GM23248 (cell line): ENCODE results near the gene PER1.

DNA sequence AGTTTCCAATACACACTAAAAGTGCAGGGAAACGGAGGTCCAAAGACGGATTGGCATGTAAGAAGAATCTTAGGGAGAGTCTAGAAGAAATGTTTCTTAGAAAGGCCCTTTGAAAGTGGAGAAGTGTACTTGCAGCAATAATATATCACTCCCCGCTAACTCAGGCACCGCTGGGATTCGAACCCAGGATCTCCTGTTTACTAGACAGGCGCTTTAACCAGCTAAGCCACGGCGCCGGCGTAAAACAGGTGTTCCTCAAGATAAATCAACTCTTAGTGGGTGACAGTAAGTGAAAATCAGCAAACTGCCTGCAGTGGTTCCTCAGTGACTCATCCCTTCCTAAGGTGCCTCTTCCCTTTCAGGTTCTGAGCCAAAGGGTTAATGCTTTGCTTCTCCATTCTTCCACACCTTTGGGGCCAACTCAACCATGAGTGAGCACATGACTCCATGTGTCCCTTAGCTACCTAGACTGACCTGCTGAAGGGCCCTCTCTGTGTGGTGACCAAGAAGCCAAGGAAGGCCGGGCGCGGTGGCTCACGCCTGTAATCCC, 12.8 kb downstream of the PER1 start:
- RAMPAGE, long total RNA, result no peak

- RAMPAGE, long total RNA, result no peak
Measured at GRCh38 chr17:8140327-8140762, 11.9 kb downstream of the PER1 start.

DNA sequence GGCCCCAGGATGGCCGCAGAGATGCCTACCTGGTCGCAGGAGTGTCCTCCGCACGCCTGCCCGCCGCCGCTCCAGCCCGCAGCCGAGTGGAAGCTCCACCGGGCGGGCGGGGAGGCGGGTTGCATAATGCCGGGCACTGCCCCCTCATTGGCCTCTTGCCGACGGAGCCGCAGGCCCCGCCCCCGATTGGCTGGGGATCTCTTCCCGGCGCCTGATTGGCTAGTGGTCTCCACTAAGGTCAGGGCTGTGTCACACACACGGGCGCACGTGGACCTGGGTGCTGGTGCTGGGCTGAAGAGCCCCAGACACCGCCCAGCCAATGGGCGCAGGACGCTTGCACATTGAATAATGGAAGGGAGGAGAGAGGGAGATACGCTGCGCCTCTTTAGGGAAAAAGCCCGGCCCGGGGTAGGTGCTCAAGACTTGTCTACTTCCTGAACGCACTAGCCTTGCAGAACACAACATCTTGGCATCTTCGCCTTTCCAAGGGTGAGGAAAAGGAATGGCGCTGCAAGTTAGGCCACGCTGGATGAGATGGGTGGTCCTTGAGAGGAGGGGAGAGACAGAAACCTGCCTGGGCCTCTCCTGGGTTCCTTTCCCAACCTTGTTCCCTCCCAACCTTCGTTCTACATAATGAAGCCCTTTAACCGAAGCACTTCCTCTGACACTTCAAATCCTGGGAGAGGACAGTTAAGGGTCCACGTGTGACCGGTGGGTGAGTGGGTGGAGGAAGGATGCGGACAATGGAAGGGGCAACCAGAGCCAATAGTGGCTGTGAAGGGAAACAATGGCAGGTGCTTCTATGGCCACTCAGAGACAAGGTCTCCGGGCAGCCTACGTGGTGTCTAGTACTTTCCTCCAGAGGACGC, at the start of gene PER1:
Gene PER1, minus strand, starts transcription at position 97 of the 869 bp plus-strand sequence.
- RAMPAGE, long total RNA, result start-site peak on the minus strand centred at position 73 of the sequence, 60 bp wide, 21 and 35 reads in 2 replicates

- RAMPAGE, long total RNA, result no peak
Measured at GRCh38 chr17:8155995-8156643, 3.9 kb upstream of the PER1 start.

DNA sequence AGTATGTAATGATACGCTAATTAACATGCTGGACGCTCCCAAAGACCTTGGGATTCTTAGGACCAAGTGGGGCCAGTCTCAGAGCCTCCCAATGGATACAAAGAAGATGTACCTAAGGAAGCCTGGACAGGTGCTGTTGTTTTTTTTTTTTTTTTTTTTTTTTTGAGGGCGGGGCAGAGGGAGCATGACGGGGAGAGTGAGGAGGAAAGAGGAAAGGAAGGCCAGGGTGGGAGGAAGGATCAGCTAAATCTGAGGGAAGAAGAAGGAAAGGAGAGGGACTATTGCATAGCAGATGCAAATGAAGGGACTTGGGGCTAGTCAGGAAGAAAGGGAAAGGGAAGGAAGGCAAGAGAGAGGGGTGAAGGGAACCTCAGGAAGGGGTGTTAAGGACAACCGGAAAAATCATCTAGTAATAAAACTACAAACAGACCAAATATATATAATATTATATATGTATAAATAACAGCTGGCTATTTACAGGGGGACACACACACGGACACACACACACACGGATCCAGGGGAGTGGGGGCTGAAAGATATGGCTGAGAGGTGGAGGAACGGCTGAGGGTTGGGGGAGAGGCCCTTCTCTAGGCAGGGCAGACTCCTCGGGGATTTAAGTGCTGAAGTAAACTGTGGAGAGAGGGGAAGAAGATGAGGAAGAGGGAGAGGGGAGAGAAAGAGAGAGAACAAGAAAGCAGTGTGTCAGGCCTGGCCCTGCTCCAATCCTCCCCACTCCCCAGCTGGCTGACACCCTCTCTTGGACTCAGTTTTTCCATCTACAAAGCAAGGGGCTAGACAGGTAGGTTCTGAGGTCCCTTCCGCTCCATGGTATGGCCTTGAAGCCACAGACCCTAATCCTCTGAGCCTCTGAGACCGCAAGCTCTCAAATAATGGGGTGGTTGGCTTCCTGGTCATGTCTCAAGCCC, 2.2 kb downstream of the VAMP2 start:
- RAMPAGE, long total RNA, result no peak

GRCh38 chr17:8161168-8161940, 1.4 kb downstream of the VAMP2 start:
- RAMPAGE, long total RNA, result no peak

- RAMPAGE, long total RNA, result no peak
Measured at GRCh38 chr17:8289668-8290248, 1.3 kb downstream of the RANGRF start.

DNA sequence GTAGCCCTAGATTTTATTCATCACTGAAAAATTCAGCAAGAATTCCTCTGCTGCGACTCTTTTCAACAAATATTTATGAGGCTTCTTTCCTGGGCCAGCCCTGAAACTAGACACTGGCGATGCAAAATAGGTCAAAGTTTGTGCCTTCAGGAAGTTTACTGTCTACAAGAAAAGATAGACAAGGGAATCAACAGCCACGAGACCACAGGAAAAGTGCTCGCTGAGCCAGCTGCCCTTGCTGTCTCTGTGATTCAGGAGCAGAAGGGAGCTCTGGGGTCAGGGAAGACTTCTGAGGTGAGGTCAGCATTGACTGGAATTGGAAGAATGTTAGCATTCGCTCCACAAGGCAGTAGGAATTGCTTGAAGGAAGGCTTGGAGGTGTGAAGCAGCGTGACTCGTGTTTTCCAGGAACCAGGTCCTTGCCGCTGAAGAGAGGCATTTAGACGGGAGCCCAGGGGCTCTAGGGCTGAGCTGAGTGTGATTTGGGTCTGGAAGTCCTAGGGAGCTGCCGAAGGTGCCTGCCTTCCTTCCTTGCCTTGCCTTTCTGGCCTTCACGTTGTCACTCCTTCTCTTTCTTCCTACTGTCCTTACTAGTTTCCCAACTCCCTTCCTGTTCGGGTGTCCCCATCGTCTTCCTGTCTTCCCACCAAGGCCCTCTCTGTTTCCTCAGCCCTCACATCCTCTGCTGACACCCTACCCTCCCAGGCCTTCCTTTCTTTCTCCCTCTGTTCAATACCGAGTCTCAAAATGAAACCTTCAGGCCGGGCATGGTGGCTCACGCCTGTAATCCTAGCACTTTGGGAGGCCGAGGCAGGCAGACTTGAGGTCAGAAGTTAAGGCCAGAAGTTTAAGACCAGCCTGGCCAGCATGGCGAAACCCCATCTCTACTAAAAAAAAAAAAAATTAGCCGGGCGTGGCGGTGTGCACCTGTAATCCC, 2.1 kb upstream of the RPL26 start:
- RAMPAGE, long total RNA, result no peak

DNA sequence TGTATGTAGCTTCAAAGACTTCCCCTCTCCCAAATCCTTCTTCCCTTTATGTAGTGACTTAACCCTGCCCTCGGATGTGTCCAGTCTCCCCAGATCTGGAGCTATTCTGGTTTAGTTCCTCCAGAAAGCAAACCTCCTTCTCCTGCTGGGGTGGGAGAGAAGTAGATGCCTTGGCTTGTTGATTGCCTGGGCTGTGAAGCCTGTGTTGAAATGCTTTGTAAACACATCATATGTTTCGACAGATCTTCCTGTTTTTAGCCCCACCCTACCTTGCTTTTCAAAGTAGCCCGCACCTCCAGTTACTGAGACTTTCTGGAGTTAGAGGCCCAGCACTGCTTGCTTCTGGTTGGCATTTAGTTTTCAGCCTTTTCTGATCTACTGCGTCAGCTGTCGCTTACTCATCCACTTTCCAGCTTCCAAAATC, 17.9 kb upstream of the NDEL1 start:
- RAMPAGE, long total RNA, result no peak

DNA sequence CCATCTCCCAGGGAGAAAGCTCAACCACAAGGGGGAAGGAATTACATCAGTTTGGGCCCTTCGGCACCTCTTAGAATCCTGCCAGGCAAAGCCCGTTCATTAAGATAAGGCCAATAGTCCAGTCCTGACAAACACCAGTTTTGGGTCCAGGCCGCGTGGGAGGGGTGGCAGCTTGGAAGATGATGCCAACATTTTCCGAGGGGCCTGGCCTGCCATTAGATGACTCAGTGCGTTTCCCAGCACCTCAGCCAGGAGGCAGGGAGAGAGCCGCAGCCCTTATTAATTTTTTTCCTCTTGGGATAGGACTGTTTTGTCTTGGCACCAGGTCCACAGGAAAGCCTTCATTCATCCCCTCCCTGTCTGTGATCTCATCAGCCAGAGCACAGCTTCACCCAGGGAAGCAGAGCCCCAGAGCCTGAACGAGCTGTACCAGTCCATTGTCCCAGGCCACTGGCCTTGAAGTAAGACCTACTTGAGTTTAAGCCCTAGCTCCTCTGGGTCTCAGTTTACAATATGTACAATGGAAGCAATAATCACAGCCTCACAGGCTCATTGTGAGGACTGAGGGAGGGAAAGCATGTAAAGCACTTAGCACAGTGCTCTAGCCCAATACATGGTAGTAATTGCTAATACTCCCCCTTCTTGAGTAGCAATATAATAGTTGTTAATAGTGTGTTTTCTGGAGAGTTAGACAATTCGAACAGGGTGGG, 4.6 kb upstream of the NDEL1 start:
- RAMPAGE, long total RNA, result no peak

GRCh38 chr17:8437525-8438196, 2.0 kb downstream of the NDEL1 start:
- RAMPAGE, long total RNA, result no peak

DNA sequence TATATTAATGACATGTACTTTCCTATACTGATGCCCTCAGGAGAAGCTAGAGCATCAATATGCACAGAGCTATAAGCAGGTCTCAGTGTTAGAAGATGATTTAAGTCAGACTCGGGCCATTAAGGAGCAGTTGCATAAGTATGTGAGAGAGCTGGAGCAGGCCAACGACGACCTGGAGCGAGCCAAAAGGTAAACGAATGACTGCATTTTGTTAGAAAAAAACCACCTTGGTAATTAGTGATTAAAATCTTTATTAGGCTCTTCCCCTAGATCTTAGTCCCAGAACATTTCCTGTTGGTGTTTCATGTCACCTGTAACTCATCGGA, 11.0 kb downstream of the NDEL1 start:
- RAMPAGE, long total RNA, result no peak

DNA sequence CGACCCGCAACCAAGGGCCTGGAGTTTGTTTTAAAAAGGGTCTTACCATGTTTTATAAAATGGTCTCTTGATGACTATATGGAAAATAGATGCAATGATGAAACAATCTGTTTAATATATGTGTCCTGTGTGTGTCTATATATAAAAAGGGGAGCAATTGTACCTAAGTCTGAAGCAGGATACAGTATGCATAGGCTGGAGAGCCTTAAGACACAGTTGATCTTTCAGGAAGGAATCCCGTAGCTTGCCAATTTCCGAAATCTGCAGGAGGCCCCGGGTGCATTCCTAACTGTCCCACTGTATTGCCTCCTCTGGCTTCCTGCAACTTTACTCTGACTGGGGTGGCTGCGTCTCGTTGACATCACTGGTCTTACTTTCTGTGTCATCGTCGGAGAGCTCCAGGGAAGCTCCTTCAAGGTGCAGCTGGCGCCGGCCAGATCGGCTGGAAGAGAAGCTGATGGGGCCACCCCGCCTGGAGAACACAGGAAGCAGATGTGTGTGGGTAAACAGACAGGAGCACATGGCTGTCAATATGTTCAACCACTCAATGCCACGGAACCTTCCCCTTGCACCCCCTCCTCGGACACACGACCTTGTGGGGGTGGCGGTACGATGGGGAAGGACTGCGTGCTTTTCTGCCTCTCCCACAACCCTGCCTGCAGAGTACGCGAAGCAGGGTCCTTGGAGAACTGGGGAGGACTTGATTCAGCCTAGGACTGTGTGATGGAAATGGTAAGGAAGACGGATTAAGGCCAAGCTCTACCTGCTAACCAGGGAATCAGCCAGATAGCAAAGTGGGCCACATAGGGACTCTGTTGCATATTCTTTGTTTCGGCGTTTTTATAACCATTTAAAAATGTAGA, 40.0 kb downstream of the NDEL1 start:
- RAMPAGE, long total RNA, result no peak

GRCh38 chr17:8490106-8490644, 54.5 kb downstream of the NDEL1 start:
- RAMPAGE, long total RNA, result no peak

DNA sequence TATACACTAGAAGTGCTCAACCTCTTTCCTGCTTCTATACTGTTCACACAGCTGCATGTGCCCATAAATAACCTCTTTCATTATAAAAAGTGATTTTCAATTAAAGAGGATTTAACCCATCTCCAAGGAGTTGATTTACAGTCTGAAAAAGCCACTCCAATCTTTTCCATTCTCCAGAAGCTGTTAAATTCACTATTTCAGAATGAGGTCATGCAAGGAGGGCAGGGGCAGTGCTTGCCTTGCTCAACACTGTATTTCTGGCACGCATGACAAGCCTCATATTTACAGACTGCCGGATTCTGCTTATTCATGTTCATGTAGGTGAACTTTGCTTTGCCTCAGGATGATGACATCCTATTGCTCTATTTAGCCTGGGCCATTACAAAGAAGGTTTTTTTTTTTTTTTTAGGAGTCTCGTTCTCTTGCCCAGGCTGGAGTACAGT, 87.4 kb downstream of the MYH10 start:
- RAMPAGE, long total RNA, result no peak

DNA sequence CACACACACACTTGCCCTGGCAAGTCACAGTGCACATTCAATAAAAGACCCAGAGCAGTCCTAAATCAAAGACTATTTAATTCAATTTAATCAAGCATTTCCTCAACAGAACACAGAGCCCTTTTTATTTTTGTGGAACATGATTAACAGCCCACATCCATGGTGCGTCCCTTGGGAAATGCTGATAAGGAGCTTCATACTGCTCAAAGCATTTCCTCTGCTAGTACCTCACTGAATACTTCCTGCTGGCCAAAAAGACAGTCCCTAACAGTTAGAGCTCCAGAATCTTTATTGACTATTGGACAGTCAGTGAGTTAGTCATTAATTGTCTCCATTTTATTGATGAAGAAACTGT, 43.1 kb upstream of the MYH10 start:
- RAMPAGE, long total RNA, result no peak

- RAMPAGE, long total RNA, result no peak
Measured at GRCh38 chr17:8878232-8878716, 10.8 kb upstream of the PIK3R6 start.

DNA sequence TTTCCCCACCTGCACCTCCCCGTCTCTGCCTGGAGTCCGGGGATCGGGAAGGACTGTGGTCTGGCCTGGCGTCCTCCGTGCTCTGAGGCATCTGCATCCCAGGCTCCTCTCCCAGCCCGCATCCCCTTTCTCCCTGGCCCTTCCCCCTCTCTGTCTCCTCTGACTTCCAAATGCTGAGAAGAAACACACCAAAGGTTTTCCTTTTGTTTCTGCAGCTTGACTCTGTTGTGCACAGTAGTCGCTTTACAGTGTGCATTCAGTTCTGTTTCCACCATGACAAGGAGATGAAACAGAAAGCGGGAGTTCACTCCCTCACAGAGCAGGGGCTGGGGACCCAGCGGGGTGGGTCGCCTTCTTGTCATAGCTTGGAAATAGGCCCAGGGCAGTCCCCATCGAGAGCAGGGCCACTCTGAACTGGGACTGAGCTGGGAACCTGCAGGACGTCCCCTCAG, 27.0 kb upstream of the PIK3R6 start:
- RAMPAGE, long total RNA, result no peak

GRCh38 chr17:9158636-9159172, 137.4 kb downstream of the NTN1 start:
- RAMPAGE, long total RNA, result no peak

DNA sequence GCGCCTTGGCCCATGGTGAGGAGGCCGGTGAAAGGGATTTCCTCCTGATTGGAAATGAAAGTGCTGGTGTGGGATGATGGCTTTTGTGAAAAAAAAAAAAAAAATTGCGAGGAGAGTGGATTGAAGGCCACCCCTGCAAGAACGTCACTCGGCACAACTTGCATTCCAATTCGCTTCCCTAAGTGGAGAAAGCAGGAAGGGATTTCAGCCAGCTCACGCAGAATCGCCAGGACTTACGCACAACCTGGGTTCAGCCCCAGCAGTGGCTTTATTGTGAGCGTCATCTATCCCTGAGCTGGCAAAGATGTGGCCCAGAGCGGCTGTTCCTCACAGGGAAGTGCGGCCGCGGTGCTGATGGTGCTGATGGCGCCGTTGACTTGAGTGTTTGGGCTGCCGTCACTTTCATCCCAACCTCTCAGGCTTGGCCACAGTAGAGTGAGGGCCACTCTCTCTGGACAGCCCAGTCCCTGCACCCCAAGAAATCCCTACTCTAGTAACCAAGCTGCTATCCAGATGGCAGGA, 197.6 kb downstream of the NTN1 start:
- RAMPAGE, long total RNA, result no peak